Myometrial cell (primary cell): ENCODE data around the gene PLEK2.

GRCh38 chr14:67269404-67270212, 28.4 kb downstream of the PALS1 start:
- RAMPAGE, long total RNA, result no peak

DNA sequence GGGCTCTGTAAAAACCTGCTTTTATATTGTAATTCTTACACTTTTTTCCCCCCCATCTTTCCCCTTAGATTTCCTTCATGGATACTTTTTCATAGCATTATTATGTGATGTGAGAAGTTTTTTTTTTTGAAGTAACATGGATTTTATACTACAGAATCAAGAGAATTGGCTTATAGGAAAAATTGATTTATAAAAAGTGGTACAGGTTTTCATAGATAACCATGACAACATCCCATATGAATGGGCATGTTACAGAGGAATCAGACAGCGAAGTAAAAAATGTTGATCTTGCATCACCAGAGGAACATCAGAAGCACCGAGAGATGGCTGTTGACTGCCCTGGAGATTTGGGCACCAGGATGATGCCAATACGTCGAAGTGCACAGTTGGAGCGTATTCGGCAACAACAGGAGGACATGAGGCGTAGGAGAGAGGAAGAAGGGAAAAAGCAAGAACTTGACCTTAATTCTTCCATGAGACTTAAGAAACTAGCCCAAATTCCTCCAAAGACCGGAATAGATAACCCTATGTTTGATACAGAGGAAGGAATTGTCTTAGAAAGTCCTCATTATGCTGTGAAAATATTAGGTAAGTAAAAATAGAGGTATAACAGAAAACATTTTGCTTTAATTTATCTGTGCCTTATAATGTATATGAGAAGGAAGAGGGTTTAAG, 37.9 kb downstream of the PALS1 start:
- RAMPAGE, long total RNA, result no peak

DNA sequence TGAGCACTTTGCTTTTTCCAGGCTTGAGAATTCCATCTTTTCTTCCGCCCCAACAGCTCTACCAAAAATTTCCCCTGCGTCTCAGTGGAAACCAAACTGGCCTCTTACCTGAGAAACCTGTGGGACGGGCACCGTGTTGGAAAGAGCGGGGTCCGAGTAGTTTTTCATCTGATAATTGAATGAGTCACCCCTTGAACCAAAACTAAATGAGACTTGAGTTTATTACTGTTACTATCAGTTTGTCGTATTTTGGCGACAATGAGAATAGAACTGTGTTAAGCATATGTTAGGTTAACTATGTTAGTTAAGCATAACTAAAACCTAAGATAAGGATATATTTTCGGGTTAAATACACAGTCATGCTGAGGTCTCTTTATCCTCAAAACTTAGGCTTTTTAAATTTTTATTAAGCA, 689 bp downstream of the EIF2S1 start:
- RAMPAGE, long total RNA, result no peak

- RAMPAGE, long total RNA, result no peak
These were observed at the start of gene PLEK2 for GRCh38 chr14:67411835-67412554. Gene PLEK2, minus strand, starts transcription at chr14:67412165.

GRCh38 chr14:67510894-67511300, 22.2 kb upstream of the PLEKHH1 start:
- RAMPAGE, long total RNA, result no peak

DNA sequence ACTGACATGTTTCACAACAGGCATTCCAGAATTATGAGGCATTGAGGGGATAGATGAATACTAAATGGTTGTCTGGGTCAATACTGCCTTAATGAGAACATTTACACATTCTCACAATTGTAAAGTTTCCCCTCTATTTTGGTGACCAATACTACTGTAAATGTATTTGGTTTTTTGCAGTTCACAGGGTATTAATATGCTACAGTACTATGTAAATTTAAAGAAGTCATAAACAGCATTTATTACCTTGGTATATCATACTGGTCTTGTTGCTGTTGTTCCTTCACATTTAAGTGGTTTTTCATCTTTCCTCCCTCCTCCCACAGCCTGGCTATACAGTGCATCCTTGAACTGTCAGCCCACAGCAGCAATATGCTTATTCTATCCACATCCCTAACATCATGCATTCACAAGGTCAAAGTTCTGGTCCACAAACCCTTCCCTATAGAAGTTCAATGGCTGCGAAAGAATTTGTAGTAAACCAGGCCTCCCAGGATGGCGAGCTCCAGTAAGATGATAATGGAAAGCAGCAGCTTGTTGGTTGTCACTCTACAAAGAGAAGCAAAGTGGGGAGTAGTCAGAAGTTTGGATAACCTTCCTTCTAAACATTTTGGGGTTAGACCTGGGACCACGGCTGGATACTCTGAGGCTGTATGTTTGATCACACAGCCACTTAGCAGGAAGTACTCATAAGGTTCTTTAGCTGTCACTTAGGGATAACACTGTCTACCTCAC, 23.3 kb downstream of the VTI1B start:
- RAMPAGE, long total RNA, result no peak

DNA sequence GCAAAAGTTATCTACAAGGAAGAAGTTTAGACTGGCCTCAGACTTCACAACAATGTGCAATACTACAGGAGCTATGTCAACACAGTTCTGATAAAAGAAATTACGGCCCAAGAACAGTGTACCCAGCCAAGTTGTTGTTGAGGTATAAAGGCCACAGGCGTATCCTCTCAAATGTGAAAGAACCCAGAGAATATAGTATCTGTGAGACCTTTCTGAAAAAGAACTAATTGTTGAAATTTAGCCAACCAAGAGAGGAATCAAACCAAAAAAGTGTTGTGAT, 142.8 kb downstream of the RAD51B start:
- RAMPAGE, long total RNA, result no peak

- RAMPAGE, long total RNA, result no peak
These were observed 318.1 kb downstream of the RAD51B start for GRCh38 chr14:68137458-68138386.

- RAMPAGE, long total RNA, result no peak
These were observed 347.5 kb downstream of the RAD51B start for GRCh38 chr14:68166878-68167735.

- RAMPAGE, long total RNA, result no peak
These were observed 426.9 kb downstream of the RAD51B start for GRCh38 chr14:68246306-68247020.

DNA sequence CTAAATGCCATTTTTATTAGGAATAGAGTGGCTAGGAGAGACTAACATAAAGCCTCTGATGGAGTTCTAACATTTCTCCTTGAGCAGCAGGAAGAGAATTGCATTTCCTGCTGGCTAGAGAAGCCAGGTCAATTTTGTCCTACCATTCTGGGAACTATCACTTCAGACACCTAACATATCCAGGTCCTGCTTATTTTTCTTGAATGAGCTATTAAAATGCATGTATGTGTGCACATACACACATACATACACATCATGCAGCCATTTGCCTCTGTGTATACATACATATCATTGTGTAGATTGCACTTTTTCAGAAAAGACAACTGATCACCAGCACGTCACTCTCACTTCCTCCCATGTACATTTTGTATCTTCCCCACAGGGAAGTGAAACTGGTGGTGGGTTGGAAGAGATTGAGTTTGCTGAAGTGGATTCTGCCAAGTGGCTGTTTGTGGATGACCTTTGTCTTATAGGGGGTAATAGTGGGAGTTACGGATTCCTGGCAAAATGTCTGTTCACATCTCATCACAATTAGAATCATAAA, 448.5 kb downstream of the RAD51B start:
- RAMPAGE, long total RNA, result no peak

DNA sequence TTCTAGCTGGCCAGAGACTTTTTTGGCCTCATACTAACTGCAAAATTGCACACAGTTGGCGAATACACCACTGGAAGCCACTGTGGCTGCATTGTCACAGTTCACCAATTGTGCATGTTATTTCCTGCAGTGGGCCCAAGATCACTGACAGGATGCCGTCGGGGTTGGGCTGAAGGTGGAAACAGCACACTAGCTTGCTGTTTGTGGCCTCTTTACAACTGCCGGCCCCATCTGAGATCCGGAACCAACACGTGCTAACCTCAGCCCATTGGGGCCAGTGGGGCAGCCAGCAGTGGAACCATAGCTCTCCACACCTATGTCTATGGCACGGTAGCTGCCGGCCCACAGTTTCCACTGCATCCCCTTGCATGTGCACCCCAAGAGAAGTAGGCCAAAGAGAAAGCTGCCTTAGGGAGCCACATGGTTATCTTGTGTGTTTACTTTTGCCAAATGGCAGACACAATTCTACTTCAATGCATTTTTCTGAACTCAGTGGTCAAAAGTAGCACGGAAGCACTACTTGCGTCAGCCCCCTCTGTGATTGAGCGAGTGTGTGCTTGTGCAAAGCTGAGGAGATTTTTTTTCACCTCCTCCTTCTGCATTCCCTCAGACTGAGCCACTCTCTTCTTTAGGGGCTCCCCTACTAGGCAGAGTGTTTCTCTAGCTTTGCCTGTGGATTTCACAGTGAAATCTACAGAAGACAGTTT, 464.0 kb downstream of the RAD51B start:
- RAMPAGE, long total RNA, result no peak

DNA sequence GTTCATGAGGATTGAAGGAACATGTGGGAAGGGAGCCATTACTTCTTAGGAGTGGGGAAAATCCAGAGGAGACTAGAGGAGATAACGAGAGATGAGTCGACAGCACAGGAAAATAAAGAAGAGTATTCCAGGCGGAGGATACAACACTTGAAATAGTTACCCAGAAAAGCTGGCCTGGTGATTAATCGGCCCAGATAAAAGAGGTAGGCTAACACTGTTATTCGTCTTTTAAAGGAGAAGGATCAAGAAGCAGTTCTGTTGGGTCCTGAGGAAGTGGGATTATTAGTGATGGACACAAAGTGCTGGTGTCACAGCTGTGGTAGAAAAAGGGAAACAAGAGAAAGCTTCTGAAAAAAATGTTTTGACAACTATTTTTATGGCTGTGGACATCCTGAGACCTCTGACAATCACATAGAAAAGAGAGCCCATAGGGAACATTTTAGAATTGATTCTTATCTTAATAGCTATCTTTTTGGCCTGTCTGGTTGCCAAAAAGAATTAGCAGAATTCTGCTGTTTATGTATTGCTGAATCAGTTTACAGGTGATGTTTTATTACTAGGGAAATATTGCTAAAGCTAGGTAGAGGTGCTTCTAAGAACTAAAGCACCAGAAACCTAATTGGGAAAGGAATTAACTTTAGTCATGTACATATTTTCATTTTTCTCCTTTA, 425.2 kb downstream of the ZFP36L1 start:
- RAMPAGE, long total RNA, result no peak

DNA sequence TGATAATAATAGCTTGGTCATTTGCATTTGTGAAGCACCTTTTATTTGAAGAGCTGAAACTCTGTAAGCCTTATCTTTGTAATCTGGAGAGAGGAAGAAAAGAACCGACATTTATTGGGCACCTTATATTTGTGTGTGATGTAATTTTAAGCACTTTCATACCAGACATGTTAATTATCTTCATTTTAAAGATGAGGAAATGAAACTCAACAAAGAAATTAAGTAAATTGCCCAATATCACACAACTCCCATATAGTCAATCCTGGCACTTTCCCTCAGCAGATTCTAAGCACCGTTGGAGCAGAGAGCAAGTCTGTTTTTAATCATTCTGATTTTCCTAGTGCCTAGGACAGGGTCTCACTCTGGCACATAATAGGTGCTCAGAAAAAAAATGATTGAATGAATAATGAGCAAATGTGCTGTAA, 419.0 kb downstream of the ZFP36L1 start:
- RAMPAGE, long total RNA, result no peak

- RAMPAGE, long total RNA, result no peak
These were observed 333.8 kb downstream of the ZFP36L1 start for GRCh38 chr14:68458876-68459620.

DNA sequence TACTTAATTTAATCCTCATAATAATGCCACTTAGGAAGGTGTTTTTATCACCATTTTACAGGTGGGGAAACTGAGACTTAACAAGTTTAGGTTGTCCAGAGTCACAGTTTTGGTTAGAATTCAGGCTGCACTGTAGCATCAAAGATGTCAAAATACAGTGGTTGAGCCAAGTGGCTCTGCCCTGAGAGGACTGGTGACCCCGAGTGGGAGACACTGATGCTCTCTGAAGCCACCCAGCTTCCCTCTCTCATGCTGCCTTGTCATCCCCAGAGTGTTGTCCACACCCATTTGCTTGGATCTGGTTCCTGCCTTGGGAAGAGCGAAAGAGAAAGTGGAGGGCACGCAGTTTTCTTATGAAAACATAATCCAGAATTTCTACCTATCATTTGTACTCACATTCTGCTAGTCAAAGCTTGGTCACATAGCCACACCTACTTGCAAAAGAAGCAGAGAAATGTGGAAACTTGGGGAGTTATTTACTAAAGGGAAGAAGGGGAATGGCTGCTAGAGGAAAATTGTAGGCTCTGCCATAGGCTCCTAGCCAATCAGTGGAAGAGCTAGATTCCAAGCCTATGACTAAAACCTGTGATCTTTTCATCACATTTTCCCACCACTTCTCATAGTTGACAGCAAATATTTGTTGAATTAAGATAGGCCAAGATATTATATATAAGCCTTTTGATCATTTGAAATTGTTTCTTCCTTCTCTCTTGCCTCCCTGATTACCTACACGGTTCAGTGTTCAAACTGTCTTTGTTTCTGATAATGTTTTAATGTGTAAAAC, 326.4 kb downstream of the ZFP36L1 start:
- RAMPAGE, long total RNA, result no peak

DNA sequence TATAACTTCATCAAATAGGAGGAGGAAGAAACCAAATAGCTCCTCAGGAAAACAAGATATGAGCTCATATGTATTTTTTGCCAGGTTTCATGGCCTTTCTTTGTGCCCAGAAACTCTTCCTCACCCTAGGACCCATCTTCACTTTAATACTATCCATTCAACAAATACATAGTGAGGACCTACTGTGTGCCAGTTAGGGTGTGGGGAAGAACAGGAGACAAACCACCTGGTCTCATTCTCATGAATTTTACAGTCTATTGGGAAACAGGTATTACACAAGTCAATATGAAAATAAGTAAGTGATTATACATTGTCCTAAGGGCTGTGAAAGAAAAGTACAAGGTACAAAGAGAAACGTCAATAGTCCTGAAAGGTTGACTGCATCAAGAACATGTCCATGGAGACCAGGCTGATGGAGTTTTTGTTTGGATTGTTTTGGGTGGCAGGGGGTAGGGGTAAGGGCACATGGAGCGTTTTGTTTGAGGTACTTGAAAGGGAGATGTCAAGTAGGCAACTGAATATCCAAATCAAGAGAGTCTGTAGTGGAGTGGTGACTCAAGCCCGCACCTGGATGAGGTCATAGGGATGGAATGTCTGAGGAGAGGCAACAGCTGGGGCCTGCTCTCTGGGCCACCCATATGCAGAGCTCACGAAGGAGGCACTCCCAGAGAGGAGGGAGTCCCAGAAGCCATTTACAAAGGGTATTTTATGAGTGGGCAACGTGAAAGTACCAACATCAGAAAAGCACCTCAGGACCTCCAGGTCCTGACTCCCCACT, 272.1 kb downstream of the ZFP36L1 start:
- RAMPAGE, long total RNA, result no peak

DNA sequence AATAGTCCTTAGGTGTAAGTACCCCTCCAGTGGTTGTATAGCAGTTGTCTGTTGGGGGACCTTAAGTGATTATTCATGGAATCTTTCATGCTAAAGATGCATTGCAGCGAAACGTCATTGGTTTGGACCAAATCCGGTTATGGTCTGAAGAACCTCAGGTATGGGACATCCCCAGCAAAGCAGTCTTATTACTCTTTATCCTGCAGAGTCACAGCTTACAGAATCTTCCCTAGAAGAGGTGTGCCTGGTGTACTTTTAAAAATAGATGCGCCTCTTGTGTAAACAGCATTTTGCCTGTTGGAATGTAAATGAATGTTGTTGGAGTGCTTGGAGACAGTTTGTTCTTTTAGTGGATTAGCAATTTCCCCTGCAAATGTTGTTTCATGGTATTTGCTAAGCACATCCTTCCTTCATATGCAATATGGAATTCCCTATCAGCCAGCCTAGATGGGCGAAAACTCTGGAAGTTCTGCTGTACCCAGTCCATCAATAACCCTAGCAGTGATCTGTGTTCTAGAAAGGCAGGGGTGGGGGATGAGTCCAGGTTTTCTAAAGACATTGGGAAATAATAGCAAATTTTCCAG, 242.5 kb downstream of the ZFP36L1 start:
- RAMPAGE, long total RNA, result no peak

DNA sequence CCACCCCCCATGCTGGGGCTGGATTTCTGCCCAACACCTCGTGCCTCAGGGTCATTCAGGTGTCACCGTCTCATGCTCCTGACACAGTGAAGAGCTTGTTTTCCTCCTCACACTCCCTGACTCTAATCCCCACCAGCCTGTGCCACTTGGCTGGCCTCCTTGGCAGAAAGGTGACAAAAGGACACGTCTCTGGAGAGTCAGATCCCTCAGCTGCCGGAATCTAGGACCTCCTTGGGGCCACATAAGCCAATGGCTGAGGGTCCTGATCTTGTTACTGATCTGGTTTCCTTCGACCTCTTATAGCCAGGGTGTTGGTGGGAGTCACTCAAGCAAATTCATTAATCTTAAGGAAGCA, 208.8 kb downstream of the ZFP36L1 start:
- RAMPAGE, long total RNA, result no peak

- RAMPAGE, long total RNA, result no peak
These were observed 160.7 kb downstream of the ZFP36L1 start for GRCh38 chr14:68632234-68632530.